ENCODE measurements around a stretch of chr7.

DNA sequence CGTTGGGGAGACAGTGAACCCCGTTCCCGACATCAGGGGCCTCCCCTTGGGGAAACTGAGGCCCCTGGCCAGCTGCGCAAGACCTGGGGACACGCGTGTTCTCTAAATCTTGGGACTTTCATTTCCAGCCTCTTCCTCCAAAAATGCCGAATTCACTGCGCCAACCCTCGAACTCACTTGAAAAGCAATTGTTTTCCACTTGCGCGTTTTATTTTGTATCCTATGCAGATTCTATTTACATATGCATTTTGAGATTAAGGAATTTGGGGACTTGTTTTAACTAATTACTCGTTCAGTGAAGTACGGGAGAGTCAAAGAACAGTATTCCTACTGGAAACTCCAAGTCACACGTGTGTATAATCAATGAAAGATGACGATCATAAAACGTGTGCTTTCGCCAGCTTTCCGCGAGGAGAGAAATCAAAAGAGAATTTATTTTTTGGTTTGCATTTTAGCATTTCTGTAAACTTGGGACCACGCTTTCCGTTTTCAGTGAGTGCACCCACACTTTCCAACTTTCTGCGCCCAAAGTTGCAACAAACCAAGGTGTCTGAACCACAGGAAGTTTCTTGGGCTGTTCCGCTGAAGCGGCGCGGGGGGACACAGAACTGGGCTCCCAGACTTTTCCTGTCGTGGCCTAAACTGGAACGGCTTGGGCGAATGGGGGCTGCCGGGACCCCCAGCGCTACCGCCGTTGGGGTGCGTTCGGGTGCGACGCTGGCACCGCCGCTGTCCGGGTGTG, 2.8 kb upstream of the CUX1 start:
- PRO-cap: bidirectional peak, plus-strand start at position 585 of the sequence, minus-strand start at position 519 of the sequence

DNA sequence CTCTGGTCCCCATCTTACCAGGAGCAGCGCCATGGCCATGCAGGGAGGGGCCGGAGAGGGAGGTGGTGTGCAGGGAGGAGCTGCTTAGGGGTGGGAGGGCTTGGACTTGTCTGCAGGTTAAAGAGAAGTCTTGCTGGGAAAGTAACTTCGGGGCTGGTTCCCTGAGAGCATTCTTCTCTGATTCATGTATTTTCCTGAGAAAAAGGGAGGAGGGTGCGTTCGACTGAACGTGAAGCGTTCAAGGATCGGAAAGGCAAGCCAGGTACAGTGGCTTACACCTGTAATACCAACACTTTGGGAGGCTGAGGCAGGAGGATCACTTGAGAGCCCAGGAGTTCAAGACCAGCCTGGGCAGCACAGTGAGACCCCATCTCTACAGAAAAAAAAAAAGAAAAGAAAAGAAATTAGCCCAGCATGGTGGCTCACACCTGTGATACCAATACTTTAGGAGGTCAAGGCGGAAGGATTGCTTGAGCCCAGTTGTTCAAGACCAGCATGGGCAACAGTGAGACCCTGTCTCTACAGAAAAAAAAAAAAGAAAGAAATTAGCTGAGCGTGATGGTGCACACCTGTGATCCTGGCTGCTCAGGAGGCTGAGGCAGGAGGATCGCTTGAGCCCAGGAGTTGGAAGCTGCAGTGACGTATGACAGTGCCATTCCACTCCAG, 15.6 kb downstream of the CUX1 start:
- PRO-cap: no peak

- PRO-cap: no peak
These were observed 106.6 kb downstream of the CUX1 start for GRCh38 chr7:101923923-101924498.

- PRO-cap: unidirectional peak, plus-strand start at chr7:101936413
These were observed 119.1 kb downstream of the CUX1 start for GRCh38 chr7:101936116-101937244.

DNA sequence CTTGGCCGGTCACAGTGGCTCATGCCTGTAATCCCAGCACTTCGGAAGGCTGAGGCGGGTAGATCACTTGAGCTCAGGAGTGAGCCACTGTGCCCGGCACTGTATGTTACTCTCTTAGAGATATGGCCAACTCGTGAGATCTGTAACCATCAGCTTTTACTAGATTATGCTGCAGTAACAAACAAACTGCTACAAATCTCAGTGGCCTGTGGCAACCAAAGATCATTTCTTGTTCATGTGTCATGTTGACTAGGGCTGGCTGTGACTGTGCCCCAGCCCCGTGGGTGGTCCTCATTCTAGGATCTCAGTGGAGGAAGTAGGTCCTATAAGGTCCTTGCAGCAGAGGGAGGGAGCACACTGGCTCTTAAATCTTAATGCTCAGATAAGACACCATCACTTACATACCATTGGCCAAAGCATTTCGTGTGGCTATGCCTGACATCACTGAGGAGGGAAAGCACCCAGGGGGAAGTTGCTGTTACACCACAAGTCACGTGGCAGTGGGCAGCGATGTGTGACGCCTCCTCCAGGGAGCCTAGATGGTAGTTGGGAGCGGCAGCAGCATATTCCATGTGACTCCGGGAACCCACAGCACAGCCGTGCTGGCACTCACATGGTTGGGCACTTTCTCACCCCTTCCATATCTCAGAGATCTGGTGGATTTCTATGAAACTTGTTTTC, 224.8 kb upstream of the SH2B2 start:
- PRO-cap: no peak

DNA sequence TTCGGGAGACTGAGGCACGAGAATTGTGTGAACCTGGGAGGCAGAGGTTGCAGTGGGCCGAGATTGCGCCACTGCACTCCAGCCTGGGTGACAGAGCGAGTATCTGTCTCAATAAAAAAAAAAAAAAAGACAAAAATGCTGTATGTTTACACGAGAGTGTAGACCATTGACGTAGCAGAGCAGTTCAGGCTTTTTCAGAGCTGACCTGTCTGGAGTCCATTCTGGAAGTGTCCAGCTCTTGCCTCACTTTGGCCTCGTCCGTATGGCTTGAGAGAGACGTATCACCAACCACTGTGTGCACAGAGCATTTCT, 184.9 kb upstream of the SH2B2 start:
- PRO-cap: no peak

DNA sequence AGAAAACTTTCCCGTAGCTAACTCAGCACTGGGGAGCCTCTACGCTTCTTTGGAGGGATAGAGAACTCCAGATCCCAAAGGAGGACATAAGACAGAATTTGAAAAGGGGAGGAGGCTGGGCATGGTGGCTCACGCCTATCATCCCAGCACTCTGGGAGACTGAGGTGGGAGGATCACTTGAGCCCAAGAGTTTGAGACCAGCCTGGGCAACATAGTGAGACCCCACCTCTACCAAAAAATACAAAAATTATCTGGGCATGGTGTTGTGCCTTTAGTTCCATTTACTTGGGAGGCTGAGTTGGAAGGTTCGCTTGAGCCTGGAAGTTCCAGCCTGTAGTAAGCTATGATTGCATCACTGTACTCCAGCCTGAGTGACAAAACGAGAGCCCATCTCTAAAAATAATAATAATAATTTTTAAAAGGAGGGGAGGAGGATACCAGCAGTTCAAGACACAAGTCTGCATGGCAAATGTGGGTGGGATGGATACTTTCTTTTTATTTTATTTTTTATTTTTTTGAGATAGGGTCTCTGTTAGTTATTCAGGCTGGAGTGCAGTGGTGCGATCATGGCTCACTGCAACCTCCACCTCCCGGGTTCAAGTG, 165.9 kb upstream of the SH2B2 start:
- PRO-cap: no peak

GRCh38 chr7:102146079-102146489, 140.6 kb upstream of the SH2B2 start:
- PRO-cap: no peak

GRCh38 chr7:102170326-102170732, 116.3 kb upstream of the SH2B2 start:
- PRO-cap: no peak

GRCh38 chr7:102253247-102253466, 33.5 kb upstream of the SH2B2 start:
- PRO-cap: no peak

GRCh38 chr7:102284692-102285958, 1.5 kb upstream of the SH2B2 start:
- PRO-cap: bidirectional peak, plus-strand start at chr7:102285106, minus-strand start at chr7:102285011

GRCh38 chr7:102381979-102382957, 13.9 kb upstream of the PRKRIP1 start:
- PRO-cap: no peak

DNA sequence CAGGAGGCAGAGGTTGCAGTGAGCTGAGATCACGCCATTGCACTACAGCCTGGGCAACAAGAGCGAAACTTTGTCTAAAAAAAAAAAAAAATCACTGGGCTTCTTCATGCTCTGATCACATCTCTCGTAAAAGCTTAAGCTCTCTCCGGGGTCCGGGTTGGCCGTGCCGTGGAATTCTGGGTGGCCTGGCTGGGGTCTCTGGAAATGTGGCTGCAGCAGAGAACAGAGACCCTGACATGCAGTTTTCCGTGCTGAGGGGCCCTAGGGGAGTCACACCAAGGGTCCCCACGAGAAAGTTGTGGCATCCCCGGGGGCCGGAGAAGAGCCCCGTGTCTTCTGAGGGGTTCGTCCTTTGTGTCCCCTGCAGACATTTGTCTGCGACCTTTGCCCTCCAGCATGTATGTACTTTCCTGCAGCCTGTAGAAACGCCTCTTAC, 15.4 kb downstream of the ORAI2 start:
- PRO-cap: no peak

DNA sequence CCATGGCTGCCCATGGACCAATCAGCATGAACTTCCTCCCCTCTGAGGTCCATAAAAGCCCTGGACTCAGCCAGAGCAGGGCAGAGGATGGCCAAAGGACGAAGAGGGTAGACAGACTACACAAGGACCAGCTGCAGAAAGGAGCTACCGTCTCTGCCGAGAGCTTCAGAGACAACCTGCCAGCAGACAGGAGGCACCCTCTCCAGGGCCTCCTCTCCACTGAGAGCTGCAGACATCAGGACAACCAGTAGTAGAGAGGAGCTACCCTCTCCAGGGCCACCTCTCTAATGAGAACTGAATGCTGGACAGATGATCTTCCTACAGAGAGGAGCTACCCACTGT, 4.3 kb upstream of the FAM185A start:
- PRO-cap: no peak

DNA sequence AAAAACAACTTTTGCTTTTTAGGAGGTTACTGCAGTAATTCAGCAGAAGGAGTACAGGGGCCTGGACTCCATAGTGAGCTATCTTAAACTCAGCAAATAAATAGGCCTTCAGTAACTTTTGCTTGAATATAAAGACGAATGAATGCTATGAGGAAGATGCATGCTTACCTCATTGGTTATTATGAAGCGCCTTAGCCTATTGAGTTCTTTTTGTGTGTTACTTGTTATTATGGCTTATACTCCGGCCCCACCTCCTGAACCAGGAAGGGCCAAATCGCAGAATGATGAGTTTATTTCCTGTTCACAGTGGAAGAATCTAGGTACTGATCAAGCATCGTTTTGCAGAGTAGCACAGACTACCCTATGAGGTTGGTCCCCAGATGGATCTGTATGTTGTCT, 42.5 kb downstream of the FAM185A start:
- PRO-cap: no peak

DNA sequence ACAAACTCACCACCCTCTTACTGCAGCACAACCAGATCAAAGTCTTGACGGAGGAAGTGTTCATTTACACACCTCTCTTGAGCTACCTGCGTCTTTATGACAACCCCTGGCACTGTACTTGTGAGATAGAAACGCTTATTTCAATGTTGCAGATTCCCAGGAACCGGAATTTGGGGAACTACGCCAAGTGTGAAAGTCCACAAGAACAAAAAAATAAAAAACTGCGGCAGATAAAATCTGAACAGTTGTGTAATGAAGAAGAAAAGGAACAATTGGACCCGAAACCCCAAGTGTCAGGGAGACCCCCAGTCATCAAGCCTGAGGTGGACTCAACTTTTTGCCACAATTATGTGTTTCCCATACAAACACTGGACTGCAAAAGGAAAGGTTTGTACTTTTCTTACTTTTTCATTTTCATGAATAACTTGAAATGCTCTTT, 21.5 kb downstream of the LRRC17 start:
- PRO-cap: no peak

GRCh38 chr7:102973099-102973992, 60.5 kb downstream of the LRRC17 start:
- PRO-cap: no peak

DNA sequence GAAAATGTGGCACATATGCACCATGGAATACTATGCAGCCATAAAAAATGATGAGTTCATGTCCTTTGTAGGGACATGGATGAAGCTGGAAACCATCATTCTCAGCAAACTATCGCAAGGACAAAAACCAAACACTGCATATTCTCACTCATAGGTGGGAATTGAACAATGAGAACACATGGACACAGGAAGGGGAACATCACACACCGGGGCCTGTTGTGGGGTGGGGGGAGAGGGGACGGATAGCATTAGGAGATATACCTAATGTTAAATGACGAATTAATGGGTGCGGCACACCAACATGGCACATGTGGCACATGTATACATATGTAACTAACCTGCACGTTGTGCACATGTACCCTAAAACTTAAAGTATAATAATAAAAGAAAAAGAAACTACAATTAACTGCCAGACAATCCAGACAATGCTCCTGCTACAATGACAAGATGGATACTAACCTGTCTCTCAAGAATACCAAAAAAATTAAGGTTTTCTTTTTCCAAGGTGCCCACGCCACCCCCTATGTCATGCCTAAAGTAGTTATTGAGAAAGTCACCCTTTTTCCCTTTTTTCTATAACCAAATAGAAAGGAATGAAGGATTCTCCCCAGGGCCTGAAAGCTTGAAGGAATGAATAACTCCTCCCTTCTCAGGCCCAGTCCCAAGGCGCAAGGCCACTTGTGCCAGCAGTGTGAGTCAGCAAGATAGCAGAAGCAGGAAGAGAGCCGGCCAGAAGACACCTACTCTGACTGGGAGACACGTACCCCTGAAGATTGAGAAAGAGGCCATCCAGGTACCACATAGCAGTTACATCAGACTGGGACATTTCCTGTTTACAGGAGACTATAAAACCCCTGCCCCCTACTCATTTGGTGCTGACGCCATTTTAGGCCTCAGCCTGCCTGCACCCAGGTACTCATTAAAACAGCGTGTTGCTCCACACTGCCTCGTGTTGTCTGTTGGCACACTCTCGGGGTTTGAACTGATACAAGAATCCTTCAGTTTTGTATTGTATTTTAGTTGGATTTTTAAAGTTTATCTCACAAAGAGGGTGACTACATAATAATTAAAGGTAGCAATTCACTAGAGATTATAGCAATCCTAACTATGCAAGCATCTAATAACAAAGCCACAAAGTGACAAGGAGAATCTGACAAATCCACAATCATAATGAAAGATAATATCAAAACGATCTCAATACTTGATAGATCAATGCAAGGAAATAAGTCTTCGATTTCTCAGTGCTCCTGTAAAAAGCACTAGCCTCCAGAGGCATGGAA, 65.4 kb downstream of the LRRC17 start:
- PRO-cap: no peak

DNA sequence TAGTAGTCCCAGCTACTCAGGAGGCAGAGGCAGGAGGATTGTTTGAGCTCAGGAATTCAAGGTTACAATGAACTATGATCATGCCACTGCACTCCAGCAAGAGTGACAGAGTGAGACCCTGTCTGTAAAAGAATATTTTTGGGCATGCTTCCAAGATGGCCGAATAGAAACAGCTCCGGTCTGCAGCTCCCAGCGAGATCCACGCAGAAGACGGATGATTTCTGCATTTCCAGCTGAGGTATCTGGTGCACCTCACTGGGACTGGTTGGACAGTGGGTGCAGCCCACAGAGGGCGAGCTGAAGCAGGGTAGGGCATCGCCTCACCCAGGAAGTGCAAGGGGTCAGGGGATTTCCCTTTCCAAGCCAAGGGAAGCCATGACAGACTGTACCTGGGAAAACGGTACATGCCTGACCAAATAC, 37.2 kb upstream of the ARMC10 start:
- PRO-cap: no peak

GRCh38 chr7:103089139-103089987, 14.4 kb downstream of the ARMC10 start:
- PRO-cap: no peak